SK-N-DZ (cell line): ENCODE measurements around a stretch of chr17.

GRCh38 chr17:82094761-82095532, 3.1 kb downstream of the FASN start:
RAMPAGE:
- cytosol, long total RNA = no peak
- nucleus, long total RNA = no peak

DNA sequence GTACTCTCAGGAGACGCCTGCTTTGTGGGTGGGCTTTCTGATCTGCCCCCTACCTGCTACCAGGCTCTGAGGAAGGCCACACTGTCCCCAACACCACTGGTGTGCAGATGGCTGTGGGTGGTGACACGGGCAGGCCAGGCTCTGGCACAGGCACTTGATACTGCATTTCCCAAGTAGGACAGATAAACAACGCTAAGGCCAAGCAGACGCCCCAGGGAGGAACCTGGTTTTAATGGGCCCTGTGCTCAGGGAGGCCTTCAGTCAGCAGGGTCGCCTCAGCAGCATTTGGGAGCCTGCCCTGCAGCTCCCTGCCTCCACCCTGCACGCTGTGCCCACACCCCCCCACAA, 3.2 kb upstream of the FASN start:
RAMPAGE:
- cytosol, long total RNA = no peak
- nucleus, long total RNA = no peak

DNA sequence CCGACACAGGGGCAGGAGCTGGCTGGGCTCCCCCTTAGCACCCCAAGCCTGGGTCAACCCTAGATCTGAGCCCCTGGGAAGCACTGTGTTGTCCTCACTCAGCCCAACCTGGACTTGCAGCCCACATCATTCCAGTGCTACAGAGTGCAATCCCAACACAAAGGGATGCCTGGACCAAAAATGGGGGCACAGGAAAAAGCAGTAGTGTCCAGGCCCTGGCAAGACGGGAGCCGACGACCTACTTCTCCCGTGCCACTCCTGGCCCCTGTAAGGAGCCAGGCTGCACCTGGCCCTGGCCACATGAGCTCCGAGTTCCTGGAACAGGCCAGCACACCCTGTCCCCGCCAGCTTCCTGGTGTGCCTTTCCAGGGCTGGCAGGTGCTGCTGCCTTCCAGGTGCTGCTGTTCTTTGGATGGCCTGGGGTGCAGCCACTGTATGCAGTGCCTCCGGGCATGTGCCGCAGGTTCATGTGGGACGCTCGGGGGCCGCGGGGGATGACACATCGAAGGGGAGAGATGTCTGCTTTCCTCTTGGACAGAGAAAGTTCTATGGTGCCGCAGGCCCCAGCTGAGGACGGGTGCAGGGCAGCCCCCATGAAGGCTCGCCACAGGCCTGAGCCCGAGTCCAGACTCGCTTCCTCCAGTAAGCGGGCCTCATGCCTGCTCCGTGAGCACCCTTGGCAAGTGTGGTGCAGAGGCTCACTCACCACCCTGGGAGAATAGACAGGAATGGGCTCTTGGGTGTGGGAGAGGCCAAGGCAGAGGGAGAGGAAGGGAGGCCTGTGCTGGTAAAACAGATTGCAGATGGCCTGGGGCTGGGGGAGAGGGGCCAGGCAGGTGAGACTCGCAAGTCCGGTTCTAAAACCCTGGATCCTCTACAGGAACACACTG, 54.6 kb upstream of the FASN start:
RAMPAGE:
- cytosol, long total RNA = no peak
- nucleus, long total RNA = no peak

DNA sequence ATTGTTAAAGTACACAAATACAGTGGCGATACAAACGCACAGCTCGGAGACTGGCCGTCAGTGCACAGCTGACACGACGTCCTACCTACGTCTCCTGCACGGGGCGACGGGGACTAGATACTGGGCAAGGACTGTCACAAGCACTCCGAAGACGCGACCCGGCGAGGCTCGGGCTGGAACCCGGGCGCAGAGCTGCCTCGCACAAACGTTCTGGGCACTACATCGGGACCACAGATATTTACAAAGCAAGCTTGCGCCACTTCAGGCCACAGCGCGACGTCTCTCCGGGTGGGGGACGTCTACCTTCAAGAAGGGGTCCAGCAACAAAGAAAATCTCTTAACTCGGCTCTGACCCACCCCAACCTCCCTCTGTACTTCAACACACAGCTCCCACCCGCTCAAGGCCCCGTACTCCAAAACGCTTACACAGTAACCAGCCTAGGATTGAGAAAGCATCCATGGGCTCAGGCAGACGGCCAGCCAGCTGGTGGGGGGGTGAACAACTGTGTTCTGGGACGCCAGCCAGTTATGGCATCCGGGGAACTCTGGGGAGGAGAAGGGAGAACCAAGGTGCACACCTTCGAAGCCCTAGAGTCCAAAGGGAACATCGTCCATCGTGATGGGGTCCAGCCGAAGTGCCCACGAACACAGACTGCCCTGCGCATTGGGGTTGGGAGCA, 14.0 kb downstream of the SLC16A3 start:
RAMPAGE:
- cytosol, long total RNA = no peak
- nucleus, long total RNA = no peak

DNA sequence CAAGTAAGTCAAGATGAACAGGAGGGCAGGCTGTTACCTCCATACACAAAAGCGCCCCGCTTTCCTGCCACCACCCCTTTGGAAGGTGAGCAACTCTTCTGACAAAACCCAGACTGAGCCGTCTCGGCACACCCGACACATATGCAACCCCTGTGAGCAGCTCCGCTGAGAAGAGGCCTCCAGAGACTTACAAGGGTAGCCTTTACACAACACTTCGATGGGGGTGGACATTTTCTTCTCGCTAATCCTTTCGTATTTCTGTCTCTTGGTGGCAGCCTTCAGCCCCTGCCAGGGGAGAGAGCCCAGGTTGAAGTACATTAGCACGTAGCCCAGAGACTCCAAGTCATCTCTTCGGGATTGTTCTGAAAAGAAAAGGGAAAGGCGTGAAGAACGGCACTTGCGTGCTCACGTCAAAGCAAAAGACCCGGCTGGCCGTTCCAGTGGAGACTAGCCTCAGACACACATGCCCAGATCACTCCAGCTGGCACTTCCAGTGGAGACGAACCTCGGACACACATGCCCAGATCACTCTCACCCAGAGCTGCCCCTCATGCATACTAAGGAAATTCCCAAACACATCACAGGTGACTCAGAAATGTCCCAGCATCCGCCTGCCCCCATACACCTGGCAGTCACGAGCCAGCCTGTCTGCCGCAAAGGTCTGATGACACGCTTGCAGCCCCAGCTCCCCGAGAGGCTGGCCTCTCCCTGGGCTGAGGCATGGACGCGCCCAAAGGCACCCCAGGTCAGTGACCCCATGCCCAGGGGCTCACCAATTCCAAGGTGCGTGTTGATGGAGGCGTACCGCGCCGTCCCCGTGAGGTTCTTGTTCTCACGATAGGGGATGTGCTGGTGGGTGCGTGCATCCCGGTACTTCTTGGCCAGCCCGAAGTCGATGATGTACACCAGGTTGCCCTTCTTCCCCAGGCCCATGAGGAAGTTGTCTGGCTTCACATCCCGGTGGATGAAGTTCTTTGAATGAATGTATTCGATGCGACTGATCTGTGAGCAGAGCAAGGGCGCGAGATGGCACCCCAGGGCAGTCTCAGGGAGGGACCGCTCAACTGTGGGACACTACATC, 20.9 kb downstream of the CSNK1D start:
RAMPAGE:
- cytosol, long total RNA = no peak
- nucleus, long total RNA = no peak

GRCh38 chr17:82287856-82288706, 14.6 kb upstream of the CSNK1D start:
RAMPAGE:
- cytosol, long total RNA = no peak
- nucleus, long total RNA = no peak

DNA sequence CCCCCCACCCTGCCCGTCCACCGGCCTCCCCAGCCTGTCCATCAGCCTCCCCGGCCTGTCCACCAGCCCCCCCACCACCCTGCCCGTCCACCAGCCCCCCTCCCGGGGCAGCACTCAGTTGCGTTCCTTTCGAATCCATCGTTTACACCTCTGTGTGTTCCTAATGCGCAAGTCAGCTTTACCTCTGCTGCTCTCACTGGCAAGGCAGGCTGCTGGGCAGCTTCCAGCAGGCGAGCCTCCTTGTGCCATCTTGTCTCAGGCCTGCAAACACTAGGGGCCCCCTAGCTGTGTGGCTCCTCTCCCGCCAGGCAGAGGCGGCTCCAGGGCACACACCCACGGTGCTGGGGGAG, 5.6 kb downstream of the SECTM1 start:
RAMPAGE:
- cytosol, long total RNA = no peak
- nucleus, long total RNA = no peak

DNA sequence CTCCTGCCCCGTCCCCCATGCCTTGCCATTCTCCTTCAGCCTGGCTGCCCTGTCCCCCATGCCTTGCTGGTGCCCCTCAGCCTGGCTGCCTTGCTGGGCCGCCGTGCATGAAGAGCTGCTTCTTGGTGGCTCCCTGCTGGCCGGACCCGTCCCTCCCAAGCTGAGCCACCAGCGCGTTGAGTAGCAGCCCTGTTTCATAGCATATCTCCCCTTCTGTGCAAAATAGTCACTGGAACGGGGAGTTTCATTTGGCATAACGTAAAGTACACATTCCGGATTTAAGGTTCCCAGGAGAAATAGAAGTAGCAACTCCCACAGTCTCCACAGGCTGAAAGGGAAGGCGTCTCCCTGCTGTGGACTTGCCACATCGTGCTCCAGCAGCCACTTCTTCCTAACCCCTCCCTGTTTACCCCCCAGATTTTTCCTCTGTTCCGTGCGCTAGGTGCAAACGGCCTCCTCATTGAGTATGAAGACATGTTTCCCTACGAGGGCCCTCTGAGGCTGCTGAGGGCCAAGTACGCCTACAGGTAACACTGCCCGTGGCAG, 5.7 kb upstream of the OGFOD3 start:
RAMPAGE:
- cytosol, long total RNA = no peak
- nucleus, long total RNA = no peak

DNA sequence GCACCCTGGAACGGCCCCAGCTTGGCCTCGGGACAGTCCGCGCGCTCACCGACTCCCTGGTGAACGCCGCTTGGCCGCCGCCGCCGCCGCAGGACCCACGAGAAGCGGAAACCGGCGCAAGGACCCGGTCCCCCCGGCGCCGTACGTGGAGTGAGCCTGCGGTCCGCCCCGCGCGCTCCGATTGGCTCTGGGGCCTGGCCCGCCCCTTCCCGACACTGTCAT, 262 bp upstream of the NARF start:
RAMPAGE:
- cytosol, long total RNA = no peak
- nucleus, long total RNA = no peak

DNA sequence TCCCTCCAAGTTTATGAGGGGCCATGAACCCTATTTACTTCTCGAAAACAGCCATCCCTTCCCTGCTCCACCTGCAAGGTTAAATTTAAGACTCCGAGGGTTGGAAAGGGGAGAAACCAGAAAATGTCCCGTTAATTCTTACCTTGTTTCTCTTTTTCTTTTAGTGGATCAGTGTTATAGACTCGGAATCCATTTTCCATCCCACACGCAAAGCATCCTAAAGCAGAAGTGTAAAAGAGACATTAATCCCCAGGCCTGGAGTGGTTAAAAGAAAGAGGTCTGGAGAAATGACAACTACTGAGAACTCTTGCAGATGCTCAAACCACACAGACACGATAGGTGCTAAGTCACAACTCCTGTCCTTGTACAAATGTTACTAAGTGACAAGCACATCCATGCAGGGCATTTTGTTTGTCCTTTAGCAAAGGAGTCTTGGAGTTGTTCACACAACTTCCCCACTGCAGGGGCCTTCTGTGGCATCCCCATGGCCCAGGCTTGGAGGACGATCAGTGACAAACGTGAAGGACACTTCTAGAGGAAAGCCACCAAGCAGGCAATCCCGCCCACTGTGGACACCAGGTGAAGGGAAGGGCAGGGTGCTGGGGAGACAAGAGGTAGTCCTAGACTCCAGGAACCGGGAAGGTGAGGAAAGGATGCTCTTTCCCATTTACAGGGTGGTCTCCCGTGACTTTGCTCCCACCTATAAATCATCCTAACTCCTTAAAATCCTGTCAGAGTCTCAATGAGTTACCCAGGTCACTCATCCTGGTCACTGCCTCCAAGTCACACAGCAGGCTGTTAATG, 4.2 kb downstream of the WDR45B start:
RAMPAGE:
- cytosol, long total RNA = no peak
- nucleus, long total RNA = no peak

RAMPAGE:
- cytosol, long total RNA = no peak
- nucleus, long total RNA = no peak
Measured at GRCh38 chr17:82702410-82702941, 4.0 kb upstream of the RAB40B start.

GRCh38 chr17:82743672-82744029, 8.2 kb upstream of the TBCD start:
RAMPAGE:
- cytosol, long total RNA = no peak
- nucleus, long total RNA = no peak

RAMPAGE:
- cytosol, long total RNA = no peak
- nucleus, long total RNA = no peak
Measured at GRCh38 chr17:82751038-82751300, 896 bp upstream of the TBCD start.

RAMPAGE:
- cytosol, long total RNA = no peak
- nucleus, long total RNA = no peak
Measured at GRCh38 chr17:82774771-82775685, 23.2 kb downstream of the TBCD start.

DNA sequence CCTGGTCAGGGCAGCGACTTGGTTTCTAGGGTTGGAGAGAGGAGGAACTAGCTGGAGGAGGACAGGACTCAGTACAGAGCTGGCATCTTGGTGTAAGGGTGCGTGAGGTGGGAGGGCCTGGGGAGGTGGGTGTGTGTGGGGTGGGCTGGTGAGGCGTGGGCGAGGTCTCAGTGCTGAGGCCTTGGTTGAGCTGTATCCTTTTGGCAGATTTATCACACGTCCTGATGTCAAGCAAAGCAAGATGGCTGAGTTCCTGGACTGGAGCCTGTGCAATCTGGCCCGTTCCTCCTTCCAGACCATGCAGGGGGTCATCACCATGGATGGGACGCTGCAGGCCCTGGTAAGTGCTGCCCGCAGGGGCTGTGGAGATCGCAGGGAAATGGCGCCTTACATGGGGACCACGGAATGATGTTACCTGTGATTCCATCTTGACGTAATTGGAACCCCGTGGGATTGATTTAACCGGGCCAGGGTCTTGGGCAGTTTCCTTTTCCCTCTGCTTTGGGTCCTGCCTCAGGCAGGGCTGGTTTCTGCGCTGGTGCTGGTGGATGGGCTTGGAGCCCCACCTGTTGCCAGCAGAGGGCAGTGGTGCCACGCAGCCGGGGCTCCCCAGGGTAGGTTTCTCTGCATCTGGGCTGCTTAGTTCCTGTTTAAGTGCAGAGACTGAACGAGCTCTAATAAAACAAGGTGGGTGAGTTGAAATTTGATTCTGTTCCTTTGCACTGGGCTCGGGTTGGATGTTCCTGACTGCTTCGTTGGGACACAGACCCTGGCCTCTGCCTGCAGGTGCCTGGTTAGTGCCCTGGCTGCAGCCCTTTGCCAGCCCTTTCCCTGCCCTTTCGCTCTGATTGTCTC, 29.7 kb downstream of the TBCD start:
RAMPAGE:
- cytosol, long total RNA = no peak
- nucleus, long total RNA = no peak

RAMPAGE:
- cytosol, long total RNA = no peak
- nucleus, long total RNA = no peak
Measured at GRCh38 chr17:82807105-82807902, 32.5 kb downstream of the ZNF750 start.

DNA sequence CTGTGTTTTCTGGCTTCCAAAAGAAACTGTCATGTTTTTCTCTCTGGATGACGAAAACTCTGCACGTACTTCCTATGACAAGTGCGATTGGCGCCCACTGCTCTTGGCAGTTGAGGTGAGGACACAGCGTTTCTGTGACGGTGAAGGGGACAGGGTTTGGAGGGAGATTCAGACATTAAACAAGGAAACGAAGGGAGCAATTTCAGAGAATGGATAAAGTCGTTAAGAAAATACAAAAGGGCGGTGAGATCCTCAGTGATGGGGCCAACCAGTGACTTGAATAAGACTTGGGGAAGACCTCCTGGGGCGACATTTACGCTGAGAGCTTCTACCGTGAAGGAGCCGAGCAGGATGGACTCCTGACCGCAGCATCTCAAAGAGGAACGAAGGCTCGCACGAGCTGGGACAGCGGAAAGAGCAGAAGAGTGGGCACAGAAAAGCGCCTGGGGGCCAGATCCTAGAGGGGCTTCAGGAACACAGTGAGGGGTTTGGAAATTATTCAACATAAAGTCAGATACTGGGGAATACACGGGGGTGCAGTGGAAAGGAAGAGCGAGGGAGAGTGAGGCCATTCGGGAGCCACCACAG, 17.6 kb downstream of the ZNF750 start:
RAMPAGE:
- cytosol, long total RNA = no peak
- nucleus, long total RNA = no peak

RAMPAGE:
- cytosol, long total RNA = no peak
- nucleus, long total RNA = no peak
Measured at GRCh38 chr17:82885161-82885436, 45.3 kb upstream of the ZNF750 start.

DNA sequence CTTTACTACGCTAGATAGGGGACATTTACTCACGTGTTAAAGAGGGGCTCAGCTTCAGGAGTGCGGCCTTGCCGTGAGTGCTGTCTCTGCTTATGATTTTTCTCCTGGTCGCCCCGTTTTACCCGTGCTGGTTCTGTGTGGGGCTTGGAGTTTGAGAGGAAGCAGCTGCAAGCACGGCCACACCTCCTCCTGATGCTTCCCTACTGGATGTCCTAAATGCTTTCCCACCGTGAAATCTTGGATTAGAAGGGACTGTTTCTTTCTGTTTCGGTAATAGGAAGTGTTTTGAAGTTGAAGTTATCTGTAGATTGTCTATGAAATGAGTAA, 54.0 kb upstream of the ZNF750 start:
RAMPAGE:
- cytosol, long total RNA = no peak
- nucleus, long total RNA = no peak

RAMPAGE:
- cytosol, long total RNA = no peak
- nucleus, long total RNA = no peak
Measured at GRCh38 chr17:82909092-82910461, 69.8 kb upstream of the ZNF750 start.